Cardiac ventricle fibroblast (primary cell): ENCODE results near the genes NEUROD2 and PGAP3.

GRCh38 chr17:39607394-39608250 is at the start of gene NEUROD2:
Gene NEUROD2, minus strand, starts transcription at chr17:39607920.
- RAMPAGE, long total RNA, result no peak

GRCh38 chr17:39621814-39622351 is 4.9 kb upstream of the PPP1R1B start:
- RAMPAGE, long total RNA, result no peak

- RAMPAGE, long total RNA, result no peak
Measured at GRCh38 chr17:39631273-39631791, 4.6 kb downstream of the PPP1R1B start.

DNA sequence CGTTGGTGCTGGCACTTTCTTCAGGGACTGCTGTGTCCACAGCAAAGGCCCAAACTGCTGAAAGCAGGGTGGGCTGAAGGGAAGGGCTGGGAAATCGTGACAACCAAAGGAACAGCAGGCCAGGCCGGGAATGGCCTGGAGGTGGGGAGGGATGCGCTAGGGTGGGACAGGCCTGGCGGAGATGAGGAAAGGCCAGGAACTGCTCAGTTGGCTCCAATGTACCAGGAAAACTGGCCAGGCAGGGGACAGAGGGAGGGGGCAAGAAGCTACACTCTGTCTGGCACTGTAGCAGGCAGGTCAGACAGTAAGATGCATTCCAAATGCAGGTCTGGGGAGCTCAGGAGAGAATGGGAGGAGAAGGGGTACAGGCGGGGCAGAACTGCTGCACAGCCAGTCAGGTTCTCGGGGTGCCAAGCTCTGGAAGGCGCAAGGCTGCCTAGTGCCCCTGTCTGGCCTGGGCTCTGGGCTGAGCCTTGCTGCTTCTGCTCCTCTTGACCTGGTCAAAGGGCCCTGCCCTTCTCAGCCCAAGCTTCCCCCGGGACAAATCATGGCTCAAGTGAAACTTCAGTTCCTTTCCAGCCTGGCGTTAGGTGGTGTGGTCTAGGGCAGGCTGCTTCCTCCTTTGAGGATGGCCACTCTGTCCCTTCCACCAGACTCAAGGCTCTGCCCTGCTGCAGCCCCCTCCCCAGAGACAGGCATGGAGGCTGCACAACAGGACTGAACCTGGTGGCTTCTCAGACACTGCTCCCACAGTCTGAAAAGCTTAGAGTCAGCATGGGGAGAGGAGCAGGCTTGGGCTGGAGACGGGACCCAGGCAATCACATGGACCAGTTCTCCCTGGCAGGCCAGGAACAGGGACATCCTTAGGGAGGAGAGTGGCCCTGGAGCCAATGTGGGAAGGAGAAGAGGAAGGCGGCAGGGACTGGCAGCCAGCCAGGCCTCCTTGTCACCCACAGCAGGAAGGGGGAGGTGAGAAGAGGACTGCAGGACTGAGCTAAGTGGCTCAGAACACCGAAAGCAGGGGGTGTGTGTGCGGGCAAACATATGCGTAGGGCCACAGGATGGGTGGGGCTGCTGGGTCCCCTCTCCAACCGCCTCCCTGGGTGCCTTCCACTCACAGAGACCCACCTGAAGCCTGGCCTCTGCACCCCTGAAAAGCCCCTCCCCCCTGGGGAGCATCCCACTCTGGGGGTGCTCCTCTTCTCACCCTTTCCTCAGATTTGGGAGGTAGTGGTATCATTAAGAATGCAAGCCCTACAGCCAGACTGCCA is 7.6 kb downstream of the PNMT start:
- RAMPAGE, long total RNA, result no peak

- RAMPAGE, long total RNA, result no peak
Measured at GRCh38 chr17:39687402-39688552, at the start of gene PGAP3. Gene PGAP3, minus strand, starts transcription at chr17:39688057.

GRCh38 chr17:39703545-39703995 is 3.7 kb downstream of the ERBB2 start:
- RAMPAGE, long total RNA, result no peak

DNA sequence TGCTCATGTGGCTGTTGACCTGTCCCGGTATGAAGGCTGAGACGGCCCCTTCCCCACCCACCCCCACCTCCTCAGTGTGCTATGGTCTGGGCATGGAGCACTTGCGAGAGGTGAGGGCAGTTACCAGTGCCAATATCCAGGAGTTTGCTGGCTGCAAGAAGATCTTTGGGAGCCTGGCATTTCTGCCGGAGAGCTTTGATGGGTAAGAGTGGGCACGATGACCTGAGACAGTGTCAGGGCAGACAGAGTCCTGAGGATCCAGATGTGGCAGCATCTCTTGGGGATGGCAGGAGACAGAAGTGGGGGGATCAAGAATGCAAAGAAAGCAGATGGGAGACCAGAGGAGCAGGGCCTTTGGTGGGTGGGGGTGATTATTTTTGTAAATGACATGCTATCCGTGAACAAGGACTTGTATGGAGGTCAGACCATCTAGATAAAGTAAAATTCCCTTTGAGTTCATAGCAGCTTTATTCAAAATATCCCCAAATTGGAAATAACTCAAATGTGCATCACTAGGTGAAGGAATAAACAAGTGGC is 12.5 kb downstream of the ERBB2 start:
- RAMPAGE, long total RNA, result no peak

- RAMPAGE, long total RNA, result no peak
Measured at GRCh38 chr17:39716828-39717465, 13.4 kb downstream of the MIEN1 start.

DNA sequence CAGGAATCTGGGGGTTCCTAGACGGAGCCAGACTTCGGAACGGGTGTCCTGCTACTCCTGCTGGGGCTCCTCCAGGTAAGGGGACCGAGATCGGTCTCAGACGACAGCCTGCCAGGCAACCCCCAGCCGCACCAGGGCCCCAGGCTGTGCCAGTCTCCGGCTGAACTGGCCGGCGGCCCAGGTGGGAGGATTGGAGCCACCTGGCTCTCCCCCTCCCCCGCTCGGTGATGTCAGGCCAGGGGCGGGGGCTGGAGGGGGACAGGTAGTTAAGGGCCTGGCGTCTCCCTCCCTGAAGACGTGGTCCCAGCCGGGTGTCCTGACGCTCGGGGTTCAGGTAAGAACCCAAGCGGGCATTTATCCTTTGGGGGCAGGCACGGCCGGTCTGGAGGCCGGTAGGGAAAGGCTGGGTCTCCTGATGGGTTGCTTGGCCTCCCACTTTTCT is 342 bp downstream of the GRB7 start:
- RAMPAGE, long total RNA, result no peak

GRCh38 chr17:39742775-39743233 is 5.1 kb downstream of the GRB7 start:
- RAMPAGE, long total RNA, result no peak

GRCh38 chr17:39759046-39759580 is 21.4 kb downstream of the GRB7 start:
- RAMPAGE, long total RNA, result no peak

GRCh38 chr17:39917067-39917635 is 1.3 kb downstream of the GSDMB start:
- RAMPAGE, long total RNA, result no peak

GRCh38 chr17:39917641-39917969 is 830 bp downstream of the GSDMB start:
- RAMPAGE, long total RNA, result no peak

DNA sequence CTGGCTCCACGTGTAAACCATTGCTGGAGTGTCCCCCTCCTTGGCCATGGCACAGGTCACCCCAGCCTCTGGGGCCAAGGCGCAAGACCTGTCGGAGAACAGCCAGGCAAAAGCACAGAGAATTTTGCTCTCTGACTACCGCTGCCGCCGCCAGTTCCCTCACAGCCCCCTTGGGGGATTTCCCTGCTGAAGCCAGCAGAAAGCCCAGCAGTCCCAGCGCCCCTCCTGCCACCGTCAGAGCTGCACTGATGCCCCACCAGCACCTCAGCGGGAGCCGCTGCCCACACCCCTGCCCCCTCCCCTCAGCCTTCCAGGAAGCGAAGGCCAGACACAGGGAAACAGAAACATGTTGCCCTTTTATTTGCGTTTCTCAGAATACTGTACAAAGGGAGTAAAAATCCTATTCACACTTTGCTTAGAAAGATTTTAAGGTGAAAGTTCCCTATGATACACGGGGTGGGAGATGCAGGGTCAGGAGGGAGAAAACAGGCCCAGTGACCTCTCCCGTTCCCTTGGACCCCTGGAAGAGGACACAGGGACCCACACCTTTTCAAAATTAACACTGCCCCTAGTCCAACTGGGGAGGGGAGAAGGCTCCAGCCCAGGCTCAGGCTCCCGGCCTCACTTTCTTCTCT is 2.4 kb upstream of the GSDMB start:
- RAMPAGE, long total RNA, result no peak

DNA sequence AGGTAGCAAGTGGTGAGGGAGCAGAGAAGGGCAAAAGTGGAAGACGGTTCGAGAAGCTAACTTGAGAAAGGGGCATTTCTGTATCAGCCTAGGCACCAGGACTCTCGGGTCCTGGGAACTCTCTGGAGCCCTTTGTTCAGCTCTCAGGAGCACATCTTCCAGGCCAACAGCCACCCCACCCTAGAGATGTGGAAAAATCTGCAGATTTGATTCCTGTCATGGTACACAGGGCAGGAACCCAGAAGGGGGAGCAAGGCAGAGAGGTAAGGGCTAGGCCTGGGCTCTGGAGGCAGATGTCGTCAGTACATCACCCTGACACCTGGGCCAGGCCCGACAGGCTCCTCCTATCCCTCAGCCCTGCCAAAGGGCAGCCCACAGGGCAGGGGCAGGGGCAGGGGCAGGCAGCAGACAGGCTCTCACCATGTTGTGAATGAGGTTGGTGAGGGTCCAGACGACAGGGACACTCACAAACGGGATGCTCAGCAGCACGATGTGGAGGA is 3.7 kb downstream of the ORMDL3 start:
- RAMPAGE, long total RNA, result no peak

DNA sequence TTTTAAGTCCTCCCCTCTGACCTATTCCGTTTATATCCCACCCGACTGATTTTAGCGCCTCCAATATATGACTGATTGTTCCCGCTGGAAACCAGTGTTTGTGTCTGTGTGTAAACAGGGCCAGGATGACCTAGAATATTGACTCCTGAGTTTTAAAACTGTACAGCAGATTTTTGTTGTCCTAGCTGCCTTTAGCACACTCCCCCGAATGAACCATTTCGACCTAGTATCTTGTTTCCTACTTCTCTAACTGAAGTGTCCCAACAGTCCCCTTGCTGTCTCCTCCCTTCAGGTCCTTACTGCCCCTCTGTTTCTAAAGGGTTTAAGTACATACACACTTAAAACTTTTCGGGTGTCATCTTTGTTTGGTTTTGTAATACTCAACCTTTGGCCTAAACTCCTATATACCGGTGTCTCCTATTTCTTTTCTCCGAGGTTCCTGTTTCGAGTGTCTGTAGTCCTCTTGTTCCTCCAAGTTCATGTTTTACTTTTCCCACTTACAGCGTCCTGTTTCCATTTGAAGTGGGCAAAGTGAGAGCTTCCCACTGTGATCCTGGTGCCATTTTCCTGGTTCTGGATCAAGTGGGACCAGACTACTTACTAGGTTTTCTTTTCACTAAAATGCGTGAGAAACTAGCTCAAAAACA is 980 bp downstream of the PSMD3 start:
- RAMPAGE, long total RNA, result no peak

DNA sequence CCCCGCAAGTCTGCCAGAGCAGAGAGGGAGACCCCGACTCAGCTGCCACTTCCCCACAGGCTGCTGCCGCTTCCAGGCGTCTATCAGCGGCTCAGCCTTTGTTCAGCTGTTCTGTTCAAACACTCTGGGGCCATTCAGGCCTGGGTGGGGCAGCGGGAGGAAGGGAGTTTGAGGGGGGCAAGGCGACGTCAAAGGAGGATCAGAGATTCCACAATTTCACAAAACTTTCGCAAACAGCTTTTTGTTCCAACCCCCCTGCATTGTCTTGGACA is 255 bp upstream of the CSF3 start:
- RAMPAGE, long total RNA, result no peak

DNA sequence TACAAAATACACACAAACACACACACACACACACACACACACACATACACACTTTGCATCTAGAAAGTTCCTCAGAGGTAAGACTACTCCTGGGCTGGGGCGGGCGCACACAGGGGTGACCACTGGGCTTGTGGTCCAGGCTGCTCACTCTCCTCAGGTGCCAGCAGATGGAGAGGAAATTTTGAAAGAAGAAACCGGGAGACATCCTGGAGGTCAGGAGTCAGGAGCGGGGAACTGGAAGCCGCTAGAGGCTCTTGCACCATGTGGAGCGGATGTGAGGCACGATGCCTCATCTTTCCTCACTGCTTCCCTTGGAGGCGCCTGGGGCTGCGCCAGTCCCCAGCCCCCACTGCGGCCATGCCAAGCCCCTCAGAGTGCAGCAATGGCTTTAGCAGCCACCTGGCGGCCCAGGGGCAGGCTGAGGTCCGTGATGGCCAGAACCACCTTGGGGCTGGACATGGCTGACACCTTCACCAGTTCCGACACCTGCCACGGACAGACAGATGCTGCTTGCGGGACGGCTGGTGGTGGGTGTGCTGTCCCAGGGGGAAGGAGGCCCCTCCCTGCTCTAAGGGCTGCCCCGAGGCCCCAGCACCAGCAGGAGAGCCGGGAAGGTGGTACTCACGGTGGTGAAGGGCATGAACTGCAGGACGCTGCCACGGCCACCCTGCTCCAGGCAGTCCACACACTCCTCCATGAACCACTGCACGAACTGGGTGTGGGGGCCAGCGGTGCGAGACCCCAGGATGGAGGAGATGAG is 4.1 kb downstream of the CSF3 start:
- RAMPAGE, long total RNA, result no peak

DNA sequence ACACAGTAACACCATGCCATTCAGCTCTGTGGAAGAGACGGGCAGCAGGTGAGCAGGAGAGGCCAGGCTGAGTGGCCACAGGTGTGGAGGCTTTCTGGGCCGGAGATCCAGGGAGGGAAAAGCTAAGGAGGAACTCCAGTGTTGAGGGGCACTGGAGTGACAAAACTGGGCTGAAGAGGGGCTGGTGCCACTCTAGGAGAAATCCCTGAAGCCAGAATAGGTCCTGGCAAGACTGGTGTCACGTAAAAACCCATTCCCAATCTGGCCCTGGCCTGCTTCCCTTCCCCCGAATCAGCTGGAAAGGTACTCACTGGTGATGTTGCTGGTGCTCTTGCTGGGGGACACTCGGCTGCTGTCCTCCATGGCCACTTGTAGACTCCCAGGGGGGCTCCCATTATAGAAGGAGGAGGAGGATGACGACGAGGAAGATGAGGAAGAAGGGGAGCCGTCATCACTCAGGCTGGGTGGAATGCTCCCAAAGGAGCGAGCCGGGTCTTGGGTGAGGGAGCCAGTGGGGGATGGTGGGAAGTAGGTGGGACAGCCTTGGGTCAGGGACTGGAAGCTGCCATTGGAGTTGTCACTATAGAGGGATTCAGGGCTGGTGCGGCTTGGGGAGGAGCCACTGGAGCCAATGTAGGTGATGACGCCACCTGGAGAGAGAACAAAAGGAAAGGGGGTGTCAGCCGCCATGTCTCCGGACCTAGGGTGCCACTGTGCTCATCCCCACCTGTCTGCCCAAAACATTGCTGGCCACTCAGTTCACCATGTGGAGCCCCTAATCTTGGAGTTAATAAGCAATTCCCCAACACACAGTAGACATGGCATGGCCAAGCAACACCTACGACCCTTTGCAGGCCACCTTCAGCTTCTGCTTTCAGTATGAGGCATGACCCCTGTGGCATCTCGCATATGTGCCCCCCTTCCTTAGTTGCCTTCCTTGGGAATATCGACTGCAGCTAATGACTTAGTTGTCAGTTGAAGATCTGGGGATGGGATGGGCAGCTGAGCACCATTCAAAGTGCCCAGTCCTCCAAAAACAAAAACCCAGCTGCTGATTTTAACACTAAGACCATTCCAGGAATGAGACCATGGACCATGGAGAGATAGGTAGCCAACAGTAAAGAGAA is 3.3 kb downstream of the NR1D1 start:
- RAMPAGE, long total RNA, result no peak

GRCh38 chr17:40106369-40107620 is 6.4 kb upstream of the NR1D1 start:
- RAMPAGE, long total RNA, result no peak